Neural progenitor cell (in vitro differentiated cells): ENCODE results near the genes LZIC and UBE4B.

GRCh38 chr1:9589360-9589939 is 739 bp downstream of the TMEM201 start:
- RAMPAGE, long total RNA = no peak

- RAMPAGE, long total RNA = no peak
These were observed 68.7 kb downstream of the CLSTN1 start for GRCh38 chr1:9755074-9755387.

DNA sequence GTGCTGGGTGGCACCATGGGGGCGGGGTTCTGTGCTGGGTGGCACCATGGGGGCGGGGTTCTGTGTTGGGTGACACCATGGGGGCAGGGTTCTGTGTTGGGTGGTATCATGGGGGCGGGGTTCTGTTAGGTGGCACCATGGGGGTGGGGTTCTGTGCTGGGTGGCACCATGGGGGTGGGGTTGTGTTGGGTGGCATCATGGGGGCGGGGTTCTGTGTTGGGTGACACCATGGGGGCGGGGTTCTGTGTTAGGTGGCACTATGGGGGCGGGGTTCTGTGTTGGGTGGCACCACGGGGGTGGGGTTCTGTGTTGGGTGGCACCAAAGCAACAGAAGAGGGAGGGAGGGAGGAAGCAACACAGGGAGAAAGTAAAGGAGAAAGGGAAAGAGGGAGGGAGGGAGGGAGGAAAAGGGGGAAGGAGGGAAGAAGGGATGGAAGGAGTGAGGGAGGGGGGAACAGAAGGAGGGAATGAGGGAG is 55.2 kb downstream of the CLSTN1 start:
- RAMPAGE, long total RNA = no peak

DNA sequence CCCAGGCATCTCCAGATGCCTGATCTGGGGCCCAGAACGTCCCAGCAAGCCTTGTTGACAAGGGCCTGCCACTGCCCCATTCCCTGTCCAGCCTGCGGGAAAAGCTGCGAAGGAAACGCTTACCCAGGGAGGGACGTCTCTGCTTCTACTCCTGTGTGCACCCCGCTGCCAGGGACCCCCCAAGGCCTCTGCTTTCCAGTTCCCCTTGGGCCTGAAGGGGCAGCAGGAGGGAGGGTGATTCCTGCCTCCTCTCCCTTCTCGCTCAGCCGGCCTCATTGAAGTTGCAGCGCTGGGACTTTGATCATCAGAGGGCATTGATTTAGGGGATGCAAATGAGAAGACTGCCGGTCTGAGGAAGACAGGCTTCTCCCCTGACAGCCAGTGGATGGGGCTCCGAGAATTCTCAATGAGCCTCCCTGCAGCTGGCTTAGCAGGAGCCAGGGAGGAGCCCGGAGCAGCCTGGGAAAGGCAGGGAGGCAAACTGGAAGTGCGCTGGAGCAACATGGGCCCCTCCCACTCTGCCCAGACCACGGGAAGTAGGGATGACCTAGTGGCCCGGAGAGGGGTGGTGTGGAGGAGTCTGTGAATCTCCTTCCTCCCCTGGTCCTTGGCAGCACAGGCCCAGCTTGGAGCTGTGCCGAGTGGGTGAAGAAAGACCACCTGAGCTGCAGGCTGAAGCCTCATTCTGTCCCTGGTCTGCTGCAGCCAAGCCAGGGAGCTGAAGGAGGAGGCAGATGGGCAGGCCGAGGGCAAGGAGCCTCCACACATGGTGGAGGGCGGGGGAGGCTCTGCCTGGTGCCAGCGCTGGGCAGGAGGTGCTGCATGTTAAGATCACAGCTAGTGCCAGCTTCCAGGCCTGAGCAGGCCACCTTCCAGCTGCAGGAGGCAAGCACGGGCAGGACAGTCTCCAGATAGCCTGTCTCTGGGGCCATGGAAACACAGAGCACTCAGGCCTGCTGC is 12.0 kb upstream of the CLSTN1 start:
- RAMPAGE, long total RNA = no peak

DNA sequence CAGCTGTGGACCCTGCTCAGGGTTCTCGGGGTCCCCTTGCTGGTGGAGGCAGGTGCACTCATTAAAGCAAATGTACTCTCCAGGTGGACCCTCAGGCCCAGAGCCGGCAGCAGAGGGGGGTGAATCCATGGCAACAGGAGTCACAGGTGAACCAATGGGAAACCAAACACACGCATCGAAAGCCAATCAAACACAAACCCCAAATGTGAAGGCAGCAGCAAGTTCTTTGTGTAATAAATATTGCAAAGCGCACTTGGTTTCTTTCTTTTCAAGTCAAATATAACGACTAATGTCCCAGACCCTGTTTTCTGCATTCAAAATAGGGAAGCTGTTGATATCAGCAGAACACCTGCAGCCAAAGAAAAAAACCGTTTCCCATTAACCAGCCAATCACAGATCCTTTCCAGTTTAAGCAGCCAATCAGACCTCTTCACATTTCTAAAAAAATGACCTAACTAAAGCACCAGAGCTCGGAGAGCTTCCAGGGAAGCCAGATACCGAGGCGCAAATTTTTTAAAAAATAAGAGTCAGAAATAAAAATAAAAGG is 26.2 kb upstream of the CLSTN1 start:
- RAMPAGE, long total RNA = no peak

DNA sequence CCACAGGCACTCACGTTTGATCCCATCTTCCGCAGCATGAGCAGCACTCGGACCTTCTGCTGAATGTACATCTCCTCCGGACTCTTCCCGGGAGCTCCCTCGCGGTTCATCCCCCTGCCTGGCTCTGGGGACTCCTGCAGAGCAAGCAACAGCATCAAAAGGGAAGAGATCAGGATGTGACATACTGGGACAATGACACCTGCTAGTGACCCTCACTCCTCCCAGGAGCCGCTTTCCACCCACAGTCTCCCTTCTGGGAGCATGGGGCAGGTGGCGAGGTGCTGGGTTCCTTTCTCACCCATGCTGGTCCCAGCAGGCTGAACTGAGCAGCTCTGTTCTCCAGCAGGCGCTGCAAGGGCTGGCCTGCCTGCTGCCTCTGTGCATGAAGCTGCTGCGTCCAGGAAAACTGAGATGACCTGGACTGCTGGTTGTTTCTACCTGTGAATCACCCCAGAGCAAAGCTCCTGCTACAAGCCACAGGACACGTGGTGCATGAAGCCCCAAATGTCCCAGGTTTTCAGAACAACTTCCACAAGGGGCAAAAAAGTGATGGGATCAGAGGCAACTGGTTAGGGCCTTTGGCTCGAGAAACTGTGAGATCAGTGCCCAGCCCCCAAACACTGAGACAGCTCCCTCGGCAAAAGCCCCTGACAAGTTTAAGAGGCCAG is 38.0 kb downstream of the CTNNBIP1 start:
- RAMPAGE, long total RNA = no peak

DNA sequence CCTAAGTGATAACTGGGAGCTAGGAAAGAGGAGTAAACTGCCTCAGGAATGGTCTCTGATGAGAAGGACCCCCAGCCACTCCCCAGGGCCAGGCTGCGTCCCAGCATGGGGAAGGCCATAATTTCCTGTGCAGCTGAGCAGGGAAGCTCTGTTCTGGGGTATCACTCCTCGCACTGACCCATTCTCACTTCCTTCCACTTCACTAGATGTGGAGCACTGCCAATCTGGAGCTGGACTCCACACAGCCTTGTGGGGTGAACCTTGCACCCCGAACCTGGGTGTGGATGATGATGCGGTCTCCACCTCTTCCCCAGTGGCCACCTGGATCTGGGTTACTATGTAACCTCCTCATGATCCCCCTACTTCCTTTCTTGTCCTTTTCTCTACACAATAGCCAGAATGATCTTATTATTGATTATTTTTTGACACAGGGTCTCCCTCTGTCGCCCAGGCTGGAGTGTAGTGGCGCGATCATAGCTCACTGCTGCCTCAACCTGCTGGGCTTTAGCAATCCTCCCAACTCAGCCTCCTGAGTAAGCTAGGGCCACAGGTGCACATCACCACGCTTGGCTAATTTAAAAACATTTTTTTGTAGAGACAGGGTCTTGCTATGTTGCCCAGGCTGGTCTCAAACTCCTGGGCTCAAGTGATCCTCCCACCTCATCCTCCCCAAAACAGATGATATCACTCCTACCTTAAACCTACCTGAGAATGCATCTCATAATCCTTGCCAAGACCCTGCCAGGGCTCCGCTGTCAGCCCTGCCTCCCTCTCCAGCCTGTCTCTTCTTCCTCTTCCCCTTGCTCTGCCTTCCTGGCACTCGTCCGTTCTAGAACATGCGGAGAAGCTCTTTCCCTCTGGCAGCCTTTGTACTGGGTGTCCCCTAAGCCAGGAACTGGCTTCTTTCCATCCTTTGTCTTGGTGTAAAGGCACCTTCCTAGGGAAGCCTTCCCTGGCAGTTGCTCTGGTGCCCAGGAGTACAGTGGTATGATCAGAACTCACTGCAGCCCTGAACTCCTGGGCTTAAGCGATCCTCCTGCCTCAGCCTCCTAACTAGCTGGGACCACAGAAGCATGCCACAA is 36.4 kb downstream of the CTNNBIP1 start:
- RAMPAGE, long total RNA = no peak

DNA sequence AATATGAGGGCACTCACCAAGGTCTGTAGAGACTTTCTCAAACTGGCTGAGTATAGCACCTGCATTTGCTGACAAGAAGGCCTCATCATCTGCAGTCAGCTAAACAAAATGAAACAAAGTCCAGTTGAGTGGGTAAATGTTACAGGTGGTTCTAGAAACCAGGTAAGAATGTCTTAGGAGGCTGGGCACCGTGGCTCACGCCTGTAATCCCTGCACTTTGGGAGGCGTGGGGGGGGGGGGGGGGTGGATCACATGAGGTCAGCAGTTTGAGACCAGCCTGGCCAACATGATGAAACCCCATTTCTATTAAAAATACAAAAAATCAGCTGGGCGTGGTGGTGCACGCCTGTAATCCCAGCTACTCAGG is 11.3 kb downstream of the LZIC start:
- RAMPAGE, long total RNA = no peak

DNA sequence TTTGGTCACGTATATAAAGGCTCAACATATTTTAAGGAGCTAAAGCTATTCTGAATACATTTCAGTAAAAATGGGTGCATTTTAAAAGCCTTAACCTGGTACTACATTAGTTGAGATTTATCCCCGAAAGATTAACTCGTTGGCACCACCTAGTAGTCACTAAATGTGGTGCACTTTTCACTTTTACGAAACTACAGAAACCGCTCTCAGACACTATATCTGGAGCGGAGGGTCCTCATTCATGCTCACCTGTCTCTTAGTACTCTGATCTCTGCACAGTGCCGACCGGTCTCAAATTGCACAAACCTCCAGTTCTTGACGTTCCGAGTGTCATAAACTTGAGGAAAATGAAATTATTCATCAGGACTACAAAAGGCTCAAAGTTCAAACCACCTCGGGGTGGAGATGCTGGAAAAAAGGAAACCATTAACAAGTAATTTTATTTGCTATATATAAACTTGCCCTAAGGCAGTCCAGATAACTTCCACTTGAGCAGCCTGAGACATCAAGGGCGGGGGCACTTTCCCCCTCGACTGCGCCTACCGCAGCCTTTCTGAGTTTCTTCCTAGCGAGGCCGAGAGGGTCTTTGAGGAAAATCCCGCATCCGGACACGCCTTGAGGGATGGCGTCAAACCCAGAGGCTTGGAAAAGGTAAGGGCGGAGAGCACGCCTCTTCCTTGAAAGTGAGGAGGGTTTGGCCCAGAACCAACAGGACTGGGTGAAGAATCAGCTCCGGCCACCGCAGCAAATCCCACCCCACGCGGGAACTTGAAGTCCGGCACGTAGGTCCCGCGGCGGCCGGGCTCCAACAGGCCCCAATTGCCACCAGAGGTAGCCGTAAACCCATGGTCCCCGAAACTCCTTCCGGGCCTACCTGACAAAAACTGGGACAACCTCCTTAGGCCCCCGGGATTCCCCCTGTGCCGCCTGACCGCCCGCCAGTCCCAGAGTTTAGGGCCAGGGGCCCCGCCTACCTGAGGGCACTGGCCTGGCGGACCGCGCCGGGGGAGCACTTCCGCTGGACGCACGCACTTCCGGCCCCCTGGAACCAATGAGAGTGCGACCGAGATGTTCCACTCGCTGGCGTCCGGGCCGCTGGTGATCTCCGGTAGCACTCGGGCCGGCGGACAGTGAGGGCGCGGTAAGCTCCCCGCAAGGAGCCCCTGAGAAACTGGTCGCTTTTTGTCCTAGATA is at the start of gene LZIC:
Gene LZIC (minus strand): TSS at position 1,017 of the 1,194 bp plus-strand sequence.
- RAMPAGE, long total RNA = start-site peak on the minus strand centred at position 973 of the sequence, 51 bp wide, 137 and 72 reads in 2 replicates; start-site peak on the plus strand centred at position 1,087 of the sequence, 63 bp wide, 69 and 166 reads in 2 replicates

DNA sequence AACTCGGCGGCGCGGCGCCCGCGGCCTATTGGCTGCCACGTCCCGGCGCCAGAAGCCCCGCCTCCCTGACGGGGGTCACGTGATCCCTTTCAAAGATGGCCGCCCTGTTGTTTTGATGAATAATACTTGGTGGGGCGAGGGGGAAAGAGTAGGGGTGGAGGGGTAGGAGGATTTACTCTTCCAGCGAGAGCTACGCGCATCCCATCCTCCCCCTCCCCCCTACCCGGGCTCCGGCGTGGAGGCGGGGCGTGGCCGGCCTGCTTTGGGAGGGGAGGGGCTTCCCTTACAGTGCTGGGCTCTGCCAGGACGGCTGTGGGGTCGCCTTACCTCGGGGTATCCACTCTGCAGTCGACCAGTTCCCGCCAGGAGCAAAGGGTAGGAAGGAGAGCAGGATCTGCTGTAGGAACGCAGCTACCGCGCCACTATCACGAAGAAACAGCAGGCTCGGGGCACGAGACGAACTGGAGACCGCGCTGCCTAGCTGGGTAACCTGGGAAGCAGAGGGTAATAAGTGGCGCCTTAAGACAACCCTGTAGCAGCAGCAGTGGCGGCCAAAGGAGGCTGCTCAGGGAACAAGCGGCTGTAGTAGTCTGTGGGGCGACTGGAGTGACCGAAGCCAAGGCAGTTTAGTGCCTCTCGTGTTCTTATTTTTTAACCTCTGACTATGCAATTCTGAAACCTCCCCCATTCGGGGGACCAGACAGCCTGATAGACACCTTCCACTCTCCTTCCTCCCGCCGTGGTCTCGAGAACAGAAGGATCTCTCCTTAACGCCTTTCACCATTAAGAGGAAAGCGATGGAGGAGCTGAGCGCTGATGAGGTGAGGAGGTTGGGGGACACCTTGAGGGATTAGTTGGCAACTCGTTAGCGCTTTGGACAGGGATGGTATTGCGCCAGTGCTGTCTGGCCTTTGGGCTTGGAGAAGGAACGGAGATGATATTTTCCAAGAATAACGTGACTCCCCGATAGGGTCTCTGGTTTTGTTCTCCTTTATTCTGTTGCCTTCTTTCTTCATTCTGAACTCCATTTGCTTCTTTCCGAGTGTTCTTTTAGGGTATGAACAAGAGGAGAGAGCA is at the start of gene UBE4B:
Gene UBE4B (plus strand): TSS at position 85 of the 1,077 bp plus-strand sequence.
- RAMPAGE, long total RNA = no peak

DNA sequence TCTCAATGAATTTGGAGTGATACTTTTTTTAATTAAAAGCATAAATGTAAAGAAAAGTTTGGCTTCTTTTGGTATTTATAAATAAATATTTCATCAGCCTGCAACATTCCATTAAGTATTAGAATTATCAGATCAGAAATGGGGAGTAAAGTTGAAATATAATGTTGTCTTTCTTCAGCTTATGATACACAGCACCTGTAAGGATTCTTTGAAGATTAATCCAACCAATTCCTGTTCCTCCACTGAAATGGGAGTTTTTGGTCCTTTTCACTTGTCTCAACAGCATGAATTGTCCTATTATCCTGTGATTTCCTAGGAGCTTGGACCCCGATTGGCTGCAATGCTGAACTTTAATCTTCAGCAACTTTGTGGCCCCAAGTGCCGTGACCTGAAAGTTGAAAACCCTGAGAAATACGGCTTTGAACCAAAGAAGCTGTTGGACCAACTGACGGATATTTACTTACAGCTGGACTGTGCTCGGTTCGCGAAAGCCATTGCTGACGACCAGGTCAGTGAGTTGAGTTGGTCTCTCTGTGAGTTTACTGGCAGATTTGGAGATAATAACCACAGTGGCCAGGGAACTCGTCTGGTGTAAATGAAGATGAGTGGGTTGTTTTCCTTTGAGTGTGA is 39.4 kb upstream of the KIF1B start:
- RAMPAGE, long total RNA = no peak

- RAMPAGE, long total RNA = no peak
These were observed 85.2 kb downstream of the KIF1B start for GRCh38 chr1:10295359-10296158.

DNA sequence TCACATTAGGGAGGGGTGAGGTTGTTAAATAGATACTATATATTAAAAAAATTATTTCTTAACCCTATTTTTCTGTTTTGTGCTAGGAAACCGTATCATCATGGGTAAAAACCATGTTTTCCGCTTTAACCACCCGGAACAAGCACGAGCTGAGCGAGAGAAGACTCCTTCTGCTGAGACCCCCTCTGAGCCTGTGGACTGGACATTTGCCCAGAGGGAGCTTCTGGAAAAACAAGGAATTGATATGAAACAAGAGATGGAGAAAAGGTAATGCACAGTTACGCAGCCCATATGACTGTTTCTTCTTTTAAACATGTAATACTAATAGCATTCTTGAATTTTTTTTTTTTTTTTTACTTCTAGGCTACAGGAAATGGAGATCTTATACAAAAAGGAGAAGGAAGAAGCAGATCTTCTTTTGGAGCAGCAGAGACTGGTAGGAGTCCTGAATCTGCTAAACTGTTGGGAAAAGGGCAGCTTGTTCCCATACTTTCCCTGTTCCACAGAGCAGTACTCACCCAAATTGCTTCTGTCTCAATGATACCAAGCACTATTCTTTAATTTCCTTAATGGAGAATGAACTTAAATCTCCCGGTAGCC is 86.5 kb downstream of the KIF1B start:
- RAMPAGE, long total RNA = no peak

DNA sequence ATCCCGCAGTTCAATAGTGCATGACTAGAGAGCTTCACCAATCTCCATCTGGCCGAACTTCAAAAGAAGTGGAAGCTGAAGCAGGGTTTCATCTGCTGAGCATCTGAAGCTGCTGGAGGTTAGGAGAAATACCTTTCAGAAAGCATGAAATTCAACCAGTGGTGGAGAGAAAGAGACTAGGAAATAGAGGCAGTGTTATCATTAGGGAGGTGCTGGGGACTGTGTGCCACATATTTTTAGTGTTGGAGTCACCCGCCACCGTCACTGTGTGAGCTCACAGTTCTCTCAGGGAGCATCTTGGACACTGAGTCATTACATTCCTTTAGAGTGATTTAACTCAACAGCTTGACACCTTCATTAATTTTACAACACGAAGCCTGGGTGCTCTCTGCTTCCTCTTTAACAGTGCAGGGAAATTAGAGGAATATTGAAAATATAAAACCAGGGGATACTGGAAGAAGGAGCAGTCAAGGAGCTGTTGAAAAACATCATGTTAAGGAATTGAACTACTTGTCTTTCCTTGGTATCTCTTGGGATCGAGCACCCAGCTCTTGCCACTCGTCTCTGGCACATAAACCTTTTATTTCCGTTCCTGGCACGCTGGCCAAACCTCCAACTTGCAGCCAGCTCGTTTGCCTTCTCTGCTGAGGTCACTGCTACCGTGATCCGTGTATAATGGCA is 53.6 kb downstream of the PEX14 start:
- RAMPAGE, long total RNA = no peak

DNA sequence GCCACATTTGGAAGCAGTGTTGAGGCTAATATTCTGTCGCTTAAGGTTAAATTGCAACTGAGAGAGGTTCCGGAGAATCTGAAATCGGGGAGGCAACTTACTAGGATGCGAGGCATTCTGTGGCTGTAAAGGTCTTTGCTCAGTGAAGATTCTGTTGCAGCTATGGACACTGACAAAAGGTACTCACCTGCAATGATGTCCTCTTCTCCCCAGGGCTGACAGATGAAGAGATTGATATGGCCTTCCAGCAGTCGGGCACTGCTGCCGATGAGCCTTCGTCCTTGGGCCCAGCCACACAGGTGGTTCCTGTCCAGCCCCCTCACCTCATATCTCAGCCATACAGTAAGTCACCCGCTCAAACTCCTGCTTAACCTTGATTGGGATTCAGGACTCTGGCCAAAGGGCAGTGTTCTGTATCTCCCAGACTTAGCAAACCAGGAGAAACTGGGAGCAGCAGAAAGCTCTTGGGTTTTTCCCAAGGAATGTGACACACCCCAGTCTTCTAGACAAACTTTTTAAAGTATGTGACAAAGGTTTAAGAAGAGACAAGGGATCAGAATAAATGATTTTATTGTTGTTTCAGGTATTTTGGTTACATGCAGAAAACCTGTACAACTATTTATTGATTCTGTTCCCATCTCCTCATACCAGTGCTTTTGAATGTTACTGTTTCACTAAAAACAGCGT is 124.4 kb downstream of the PEX14 start:
- RAMPAGE, long total RNA = no peak

- RAMPAGE, long total RNA = no peak
These were observed 159.8 kb downstream of the PEX14 start for GRCh38 chr1:10634323-10635124.

DNA sequence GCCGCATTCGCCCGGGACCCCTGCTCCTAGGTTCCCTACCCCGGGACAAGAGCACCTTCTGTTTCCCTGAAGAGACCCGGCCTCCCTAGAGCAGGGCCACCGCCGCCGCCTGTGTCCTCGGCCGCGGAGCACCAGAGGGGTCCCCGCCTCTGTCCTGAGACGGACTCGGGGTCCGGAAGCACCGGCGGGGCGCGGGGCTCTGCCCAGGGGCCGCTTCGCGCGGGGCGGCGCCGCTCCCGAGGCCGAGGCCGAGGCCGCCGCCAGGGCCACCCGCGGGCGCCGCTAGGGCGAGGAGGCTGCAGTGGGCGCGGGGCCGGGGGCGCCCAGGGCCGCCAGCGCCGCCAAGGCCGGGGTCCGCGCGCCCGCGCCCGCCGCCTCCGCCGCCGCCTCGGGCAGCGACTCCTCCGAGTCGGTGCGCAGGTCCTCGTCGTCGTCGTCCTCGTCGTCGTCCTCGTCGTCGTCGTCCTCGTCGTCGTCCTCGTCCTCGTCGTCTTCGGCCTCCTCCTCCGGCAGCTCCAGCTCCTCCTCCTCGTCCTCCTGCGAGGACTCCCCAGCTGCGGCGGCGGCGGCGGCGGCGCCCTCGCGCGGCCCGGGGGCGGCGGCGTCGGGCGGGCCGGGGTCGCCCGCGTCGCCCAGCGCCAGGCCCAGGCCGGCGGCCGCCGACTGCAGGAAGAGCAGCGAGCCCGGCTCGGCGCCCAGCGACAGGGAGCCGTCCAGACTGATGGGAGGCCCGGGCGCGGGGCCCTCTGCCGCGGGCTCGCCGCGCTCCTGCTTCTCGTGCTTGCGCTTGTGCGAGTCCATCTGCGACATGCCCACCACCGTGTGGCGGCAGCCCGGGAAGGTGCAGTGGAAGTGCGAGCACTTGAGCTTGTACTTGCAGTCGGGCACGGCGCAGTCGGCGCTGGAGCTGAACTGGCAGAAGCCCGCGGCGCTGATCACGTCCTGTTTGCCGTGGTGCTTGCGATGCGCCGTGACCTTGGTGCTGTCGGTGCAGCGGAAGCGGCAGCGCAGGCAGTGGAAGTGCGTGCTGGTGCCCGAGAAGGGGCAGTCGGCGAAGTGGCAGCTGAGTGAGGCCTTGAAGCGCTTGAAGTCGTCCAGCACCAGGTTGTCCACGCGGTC is 157.4 kb downstream of the CASZ1 start:
- RAMPAGE, long total RNA = no peak

DNA sequence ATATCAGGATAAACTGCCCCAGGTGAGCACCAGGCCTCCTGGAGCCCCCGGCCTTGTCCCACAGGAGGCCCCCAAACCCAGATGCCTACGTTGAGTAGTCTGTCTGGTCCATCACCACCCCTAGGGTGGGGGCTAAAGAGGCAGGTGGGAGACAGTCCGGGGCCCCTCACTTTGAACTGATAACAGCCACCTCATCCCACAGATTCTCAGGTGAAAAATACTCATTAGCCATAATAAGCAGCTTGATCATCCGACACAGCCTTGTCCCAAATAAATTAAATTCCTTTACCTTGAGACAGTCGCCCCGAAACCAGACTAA is 103.4 kb downstream of the CASZ1 start:
- RAMPAGE, long total RNA = no peak

- RAMPAGE, long total RNA = no peak
These were observed 85.9 kb downstream of the CASZ1 start for GRCh38 chr1:10710562-10710961.

DNA sequence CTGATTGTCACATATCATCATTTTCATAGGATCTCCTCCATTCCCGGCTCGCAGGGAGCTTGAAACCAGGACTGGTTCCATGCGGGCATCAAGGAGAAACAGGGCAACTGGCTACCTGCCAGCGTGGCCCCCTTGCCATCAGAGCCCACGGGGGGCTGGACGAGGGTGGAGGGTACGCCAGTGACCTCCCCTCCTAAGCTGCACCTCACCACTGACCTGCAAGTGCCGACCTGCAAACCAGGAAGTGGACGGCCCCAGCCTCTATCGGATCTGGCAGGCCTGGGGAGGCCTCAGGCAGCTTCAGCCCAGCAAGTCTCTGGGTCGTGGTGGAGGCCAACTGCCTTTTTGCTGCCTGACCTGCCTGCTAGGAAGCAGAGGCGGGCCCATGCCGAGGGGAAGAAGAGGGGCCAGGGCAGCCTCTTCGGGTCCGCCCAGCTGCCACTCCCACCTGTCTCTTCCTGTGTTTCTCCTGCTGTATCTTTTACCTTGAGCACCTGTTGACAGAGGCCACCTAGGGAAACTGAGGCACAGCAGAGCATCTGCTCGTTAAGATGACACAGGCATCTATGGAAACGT is 74.9 kb downstream of the CASZ1 start:
- RAMPAGE, long total RNA = no peak